ENCODE measurements around a stretch of chr2.

DNA sequence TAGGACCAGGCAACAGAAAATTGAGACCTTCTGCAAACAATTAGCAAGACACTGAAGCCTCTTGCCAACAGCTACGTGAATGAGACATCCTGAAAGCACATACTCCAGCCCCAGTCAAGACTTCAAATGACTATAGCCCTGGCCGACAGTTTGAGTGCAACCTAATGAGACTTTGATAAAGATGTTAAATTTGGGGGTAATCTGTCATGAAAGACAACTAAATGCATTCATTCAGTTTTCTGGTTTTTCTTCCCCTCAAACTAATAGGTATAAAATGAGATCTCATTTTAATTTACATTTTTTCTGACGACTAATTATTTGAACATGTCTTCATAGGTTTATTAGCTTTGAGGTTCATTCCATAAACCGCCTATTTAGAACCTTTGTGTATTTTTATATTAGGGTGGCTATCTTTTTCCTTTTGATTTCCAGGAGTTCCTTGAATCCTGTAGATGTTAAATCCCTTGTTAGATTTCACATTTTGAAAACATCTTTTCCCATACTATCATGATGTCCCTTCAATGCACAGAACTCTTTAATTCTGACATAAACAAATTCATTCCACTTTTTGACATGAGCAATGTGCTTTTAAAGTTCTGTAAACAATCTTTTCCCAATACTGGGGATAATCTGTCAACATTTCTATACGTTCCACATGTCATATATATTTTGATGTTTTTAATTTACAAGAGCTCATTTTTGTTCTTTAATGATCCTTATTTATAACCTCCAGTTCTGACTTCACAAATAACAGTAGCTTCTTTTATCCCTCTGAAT is 34.8 kb downstream of the FBXO11 start:
- RRBS: no CpG with 5 or more reads among the region's 5 CpGs

DNA sequence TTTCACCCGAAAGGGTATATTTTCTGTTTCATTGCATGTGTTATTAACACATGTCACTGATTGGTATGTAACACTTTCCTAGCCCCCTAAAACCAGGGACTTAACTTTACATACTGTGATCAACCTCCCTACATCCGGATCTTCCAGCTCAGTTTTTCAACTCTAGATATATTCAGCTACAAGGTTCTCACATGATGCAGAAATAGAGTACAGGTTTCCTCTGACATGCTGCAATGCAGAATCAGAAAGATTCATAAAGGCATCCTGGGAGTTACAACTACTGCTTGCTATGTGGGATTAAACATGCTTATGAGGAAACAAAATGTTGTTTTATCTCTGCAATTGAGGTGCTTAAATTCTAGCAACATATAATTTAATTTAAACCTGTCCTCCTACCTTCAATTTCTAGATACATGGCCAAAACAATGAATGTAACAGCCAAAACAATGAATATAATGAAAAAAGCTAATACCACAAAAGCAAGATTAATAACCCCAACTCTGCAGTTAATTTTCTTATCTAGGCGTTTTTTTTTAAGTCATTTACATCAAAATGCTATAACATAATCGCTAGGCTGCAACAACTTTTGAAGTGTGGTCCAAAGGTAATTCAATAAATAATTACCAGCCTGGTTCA is 13.8 kb downstream of the FBXO11 start:
- RRBS: no CpG with 5 or more reads among the region's 4 CpGs

DNA sequence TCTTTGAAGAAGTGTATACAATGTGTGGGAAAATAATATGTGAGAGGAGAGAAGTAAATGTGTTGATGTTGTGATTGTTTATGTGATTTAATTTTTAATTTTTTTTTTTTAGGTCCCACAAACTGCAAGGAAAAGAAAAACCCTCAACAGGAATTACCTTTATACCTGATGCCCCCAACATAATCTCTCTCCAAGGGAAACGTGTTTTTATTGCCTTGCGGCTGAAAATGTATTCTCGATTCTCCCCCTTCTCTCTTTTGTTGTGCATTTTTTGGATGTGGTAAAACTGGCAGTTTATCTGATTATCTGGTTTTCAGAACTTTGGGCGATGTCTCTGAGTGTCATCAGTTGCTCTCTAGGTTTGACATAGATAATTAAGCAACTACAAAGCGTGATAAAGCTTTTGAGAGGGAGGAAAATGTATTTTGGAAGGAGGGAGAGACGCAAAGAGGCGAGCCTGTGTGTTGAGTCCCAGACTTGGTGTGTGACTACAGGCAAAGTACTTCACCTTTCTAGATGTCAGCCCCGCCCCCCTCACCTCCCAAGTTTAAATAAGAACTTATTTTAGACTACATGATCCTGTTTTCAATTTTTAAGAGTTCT is 1.0 kb upstream of the FBXO11 start:
- RRBS: no CpG with 5 or more reads among the region's 8 CpGs

DNA sequence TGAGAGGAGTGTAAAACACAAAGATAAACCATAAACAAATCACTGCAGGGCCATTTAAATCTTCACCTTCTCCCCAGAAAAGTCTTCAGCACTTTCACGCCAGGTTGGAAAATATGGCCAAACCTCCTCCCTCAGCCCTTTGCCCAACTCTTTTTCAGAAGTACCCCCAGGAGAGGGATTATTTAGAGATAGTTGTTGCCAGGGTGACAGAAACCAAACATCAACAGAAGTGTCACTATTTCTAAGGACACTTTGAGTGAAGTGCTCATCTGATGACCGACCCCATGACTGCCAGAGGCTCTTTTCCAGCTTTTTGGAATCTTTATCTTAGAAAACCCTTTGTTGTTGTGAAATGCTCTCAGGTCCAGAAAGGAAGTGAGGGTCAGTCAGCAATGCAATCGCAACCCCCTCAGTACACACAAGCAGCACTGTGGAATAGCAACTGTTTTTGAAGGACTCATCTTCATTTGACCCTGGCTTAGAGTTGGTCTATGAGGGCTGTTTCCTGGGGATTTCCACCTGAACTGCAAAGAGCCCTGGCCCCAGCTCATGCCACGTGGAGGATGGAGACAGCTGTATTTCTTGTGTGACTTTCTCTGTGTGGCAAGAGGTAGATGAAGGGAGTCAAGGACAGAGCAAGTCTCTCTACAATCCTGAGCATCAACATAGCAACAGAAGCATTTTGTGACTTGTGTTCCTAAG is 24.6 kb upstream of the PPP1R21 start:
- RRBS: no CpG with 5 or more reads among the region's 4 CpGs

DNA sequence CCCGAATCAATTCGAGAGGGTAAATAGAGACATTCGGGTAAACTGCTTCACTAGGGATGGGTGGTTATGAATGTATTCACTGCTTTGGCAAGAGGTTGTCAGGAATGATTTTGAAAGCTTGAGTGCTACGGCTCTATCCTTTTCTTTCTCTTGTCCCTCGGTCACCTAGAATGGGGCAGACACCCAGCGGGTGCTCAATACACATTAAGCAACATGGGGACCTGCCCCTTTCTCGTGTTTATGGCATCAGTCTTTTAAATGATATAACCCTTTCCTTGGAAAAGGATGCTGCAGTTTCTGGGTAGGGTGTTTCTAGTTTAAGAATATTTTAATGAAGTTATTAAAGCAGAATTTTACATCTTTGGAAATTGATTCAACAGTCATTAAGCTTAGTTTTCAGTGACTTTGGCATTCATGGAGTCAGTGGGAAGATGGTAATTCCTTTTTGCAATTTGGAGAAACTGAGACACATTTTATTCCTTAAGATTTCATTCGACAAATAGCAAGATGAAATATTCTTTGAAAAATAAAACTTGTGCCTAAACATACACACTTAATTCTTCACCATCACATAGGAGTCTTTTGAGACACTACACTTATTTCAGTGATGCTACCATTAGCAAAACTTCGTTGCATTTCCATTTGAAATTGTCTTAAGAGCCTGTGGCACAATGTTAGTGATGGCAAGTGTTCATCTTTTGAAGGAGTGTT is 1.0 kb downstream of the PPP1R21 start:
- RRBS: no CpG with 5 or more reads among the region's 9 CpGs

DNA sequence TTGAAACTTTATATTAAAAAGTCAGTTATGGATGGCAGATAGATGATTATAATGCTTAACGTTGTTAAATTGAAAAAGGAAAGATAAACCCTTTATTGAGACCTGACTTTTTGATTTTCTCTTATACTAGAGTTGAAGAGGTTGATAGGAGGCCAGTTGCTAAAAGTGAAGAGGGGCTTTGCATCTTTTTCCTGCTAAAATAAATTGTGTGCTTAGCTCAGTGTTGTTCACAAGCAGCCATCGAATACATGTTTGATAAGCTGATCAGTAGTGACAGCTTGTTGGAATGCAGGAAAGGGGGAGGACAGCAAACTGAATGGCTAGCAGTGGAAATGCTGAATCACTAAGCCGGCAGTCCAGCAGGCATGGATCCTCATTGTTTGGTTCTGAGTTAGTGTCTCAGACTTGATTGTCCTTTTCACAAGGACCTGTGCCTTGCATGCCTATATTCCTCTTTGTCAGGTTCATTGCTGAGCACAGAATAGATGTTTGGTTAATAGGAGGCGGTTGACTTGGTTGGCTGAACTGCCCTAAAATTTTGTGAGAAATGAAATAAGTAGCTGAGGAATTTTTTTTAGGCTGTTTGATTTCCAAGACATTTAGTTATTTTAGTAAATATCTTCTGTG is 21.6 kb upstream of the STON1 start:
- RRBS: no CpG with 5 or more reads among the region's 4 CpGs

- RRBS: no CpG with 5 or more reads among the region's 7 CpGs
Observed at GRCh38 chr2:48525374-48525838, 4.5 kb upstream of the STON1 start.

- RRBS: no CpG with 5 or more reads among the region's 4 CpGs
Observed at GRCh38 chr2:48585719-48586151, 31.9 kb upstream of the GTF2A1L start.

GRCh38 chr2:50064373-50064815 is 910.1 kb upstream of the FSHR start:
- RRBS: no CpG with 5 or more reads among the region's 2 CpGs

- RRBS: no CpG with 5 or more reads among the region's 3 CpGs
Observed at GRCh38 chr2:50144122-50144709, 887.7 kb downstream of the NRXN1 start.

- RRBS: no CpG with 5 or more reads among the region's 7 CpGs
Observed at GRCh38 chr2:51028813-51029303, 3.1 kb downstream of the NRXN1 start.

DNA sequence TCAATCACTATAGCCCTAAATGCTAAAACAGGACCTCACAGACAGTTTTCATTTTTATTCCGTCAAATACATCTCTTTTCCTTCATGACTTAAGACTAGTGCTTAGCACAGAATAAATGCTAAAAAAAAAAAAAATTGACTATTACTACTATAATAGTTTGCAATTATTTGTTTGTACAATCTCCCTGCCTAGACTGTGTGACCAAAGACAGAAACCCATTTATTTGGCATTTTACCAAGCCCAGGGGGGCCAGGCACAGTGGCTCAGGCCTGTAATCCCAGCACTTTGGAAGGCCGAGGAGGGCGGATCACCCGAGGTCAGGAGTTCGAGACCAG is 1.5 kb downstream of the ASB3 start:
- RRBS: no CpG with 5 or more reads among the region's 5 CpGs

- RRBS: no CpG with 5 or more reads among the region's 2 CpGs
Observed at GRCh38 chr2:53912731-53913589, 53.2 kb upstream of the GPR75 start.

GRCh38 chr2:54466841-54467489 is 10.8 kb downstream of the SPTBN1 start:
- RRBS: no CpG with 5 or more reads among the region's 11 CpGs

GRCh38 chr2:54500691-54501297 is 44.7 kb downstream of the SPTBN1 start:
- RRBS: no CpG with 5 or more reads among the region's 7 CpGs

- RRBS: no CpG with 5 or more reads among the region's 7 CpGs
Observed at GRCh38 chr2:54549483-54550622, 93.7 kb downstream of the SPTBN1 start.

- RRBS: no CpG with 5 or more reads among the region's 3 CpGs
Observed at GRCh38 chr2:54555195-54555942, 99.2 kb downstream of the SPTBN1 start.

DNA sequence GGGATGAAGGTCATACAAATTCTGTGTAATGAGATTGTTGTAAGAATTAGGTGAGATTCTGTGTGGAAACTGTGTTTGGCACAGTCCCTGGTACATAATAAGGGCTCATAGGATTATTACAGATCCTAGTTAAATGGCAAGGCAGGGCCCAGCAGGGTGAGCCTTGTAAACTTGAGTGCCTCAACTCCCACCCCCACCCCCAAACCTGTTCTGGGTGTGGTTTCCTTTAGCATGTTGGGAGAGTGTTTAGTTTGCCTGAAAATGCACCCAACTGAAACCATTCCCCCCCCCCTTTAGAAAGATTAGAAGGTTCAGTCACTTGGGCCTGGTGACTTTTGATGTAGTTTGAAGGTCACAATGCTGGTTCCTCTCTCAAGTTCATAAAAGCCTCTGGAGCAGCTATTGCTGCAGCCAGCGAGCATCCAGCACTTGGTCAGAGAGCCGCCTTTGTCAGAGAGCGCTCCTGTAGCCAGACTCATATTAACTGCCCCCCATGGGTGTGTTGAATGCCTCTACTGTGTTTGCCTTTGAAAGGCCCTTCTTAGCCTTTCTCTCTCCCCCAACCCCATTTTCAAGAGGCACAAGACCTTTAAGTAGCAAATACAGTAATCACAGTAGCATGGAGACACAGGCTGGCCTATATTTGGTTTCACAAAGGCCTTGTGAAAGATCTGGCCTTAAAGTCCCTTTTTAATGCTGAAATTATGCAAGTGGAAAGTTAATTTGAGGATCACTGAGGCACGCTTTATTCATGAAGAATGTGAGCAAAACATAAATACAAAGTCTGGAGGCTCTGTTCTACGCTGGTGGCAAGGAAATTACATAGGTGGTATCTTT is 113.8 kb downstream of the SPTBN1 start:
- RRBS: no CpG with 5 or more reads among the region's 5 CpGs

GRCh38 chr2:54572271-54573240 is 116.4 kb downstream of the SPTBN1 start:
- RRBS: no CpG with 5 or more reads among the region's 9 CpGs

DNA sequence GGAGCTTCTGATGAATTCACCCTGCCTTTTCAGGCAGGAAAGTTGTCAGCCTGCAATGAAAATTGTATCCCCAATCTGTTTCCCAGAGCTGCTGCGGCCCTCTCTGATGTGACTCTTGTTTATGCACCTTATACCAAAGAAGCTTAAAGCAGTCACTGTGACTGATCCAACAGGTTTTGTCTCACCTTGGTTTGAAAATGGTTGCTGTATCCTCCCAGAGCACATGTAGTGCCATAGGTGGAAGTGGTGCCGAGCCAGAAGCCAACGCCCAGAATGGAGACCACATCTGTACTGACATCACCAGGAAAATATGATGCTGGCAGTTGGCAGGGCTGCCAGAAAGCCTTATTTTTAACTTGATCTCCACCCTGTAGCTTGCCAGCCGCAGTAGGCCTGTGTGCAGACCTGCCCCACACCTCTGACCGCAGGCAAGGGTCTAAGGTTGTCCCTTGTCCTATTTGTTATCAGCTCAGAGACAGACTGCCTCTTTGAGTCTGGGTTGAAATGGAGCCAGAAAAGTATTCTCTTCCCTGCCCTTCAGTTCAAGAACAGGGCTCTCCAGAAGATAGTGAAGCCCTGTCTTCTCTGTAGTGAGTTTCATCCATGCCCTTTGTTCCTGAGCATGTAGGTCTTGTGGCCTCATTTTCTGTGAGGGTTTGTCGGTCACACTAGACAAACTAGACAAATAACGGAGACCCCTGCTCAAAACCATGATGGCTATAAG is 123.5 kb upstream of the EML6 start:
- RRBS: no CpG with 5 or more reads among the region's 7 CpGs